Frontal cortex (tissue), 2 donors: ENCODE measurements around the gene TPMT.

DNA sequence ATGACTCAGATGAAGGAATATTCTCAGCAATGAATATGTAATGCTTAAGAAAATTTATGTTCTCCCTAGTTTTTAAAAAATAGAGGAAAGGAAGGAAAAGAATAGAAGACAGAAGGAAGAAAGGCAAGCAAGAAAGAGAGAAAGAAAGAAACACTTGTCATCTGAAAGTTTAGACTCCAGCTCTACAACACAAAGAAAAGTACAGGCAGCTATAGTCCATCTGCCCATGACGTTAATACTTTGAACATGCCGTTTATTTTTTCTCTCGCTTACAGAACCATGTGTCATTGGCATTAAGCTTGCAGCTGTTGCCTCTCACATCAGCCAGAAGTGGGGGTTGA is 36.2 kb downstream of the CAP2 start:
- RAMPAGE, long total RNA: no peak

DNA sequence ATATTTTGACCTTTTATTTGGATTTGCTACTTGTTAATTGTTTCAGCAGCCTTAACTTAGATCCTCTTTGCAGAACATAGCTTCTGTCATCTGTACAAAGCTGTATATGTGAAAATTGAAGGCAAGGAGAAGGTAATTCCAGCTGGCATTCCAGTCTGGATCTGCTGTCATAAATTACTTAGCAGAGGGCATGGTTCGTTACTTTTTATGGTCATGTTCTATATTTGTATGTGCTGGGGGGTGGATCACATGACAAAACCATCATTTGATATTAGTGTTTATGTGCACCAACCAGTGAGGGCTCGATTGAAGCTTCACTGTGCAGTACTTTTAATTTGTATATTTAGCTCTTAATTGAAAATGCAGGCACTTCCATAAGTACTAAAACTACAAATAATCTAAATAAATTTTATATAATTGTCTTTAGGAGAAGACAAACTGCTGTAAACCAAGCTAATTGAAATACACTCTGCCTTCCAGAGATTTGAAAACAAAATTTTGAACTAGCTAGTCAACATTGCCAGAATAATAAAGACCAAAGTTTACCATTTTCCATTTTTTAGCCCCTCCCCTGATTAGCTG is 80.2 kb downstream of the CAP2 start:
- RAMPAGE, long total RNA: no peak

- RAMPAGE, long total RNA: no peak
These were observed 16.0 kb upstream of the FAM8A1 start for GRCh38 chr6:17584050-17584461.

GRCh38 chr6:17608237-17609475 is 8.6 kb downstream of the FAM8A1 start:
- RAMPAGE, long total RNA: no peak

DNA sequence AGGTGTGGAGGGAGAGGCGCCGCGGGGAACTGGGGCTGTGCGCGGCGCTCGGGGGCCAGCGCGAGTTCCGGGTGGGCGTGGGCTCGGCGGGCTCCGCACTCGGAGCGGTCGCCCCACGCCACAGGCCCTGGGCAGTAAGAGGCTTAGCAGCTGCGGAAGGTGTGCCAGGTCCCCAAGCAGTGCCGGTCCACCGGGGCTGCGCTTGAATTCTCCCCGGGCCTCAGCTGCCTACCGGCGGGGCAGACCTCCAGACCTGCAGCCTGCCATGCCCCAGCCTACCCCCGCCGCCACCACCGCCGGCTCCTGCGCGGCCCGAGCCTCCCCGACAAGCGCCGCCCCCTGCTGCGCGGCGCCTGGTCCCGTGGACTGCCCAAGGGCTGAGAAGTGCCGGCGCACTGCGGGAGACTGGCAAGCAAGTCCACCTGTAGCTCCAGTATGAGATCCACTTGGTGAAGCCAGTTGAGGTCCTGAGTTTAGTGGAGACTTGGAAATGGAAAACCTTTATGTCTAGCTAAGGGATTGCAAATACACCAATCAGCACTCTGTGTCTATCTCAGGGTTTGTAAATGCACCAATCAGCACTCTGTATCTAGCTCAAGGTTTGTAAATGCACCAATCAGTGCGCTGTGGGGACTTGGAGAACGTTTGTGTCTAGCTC is 22.2 kb upstream of the NUP153 start:
- RAMPAGE, long total RNA: no peak

DNA sequence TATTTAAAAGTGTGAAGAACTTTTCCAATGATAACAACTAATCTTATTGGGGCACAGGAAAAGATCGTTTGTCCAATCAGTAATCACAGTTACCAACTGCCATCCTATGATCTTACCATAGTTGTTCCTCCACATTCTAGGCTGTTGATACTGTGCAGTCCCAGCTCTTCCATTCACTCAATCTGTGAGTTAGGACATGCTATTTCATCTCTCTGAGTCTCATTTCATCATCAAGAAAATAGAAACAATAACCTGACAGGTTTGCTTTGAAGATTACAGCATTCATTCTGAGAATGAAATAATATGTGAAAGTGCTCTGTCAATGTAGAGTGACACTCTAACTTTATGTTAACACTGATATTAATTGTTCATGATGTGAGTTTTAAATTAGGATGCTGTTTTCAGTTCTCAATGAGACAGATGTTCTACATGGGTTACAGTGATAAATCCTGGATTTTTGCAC is 89.7 kb downstream of the KIF13A start:
- RAMPAGE, long total RNA: no peak

DNA sequence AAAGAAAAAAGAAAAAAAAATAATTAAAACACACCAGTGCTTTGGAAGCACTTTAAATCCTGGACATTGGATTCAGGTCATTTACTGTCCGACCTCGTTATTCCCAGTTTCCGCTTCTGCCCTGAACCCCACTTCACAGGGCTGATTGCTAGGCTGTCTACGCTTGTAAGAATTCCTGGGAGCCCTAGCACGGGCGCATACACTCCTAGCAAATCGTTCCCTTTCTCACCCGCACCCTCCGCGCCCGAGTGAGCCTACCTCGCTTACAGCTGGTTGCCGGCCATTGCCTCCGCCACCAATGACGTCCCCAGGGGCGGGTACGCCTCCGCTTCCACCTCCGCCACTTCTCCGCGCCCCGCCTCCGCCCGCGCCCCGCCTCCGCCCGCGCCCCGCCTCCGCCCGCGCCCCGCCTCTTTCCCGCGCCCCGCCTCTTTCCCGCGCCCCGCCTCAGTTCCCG is at the start of gene TPMT:
TSS of gene TPMT (minus strand) at position 303 of the 457 bp plus-strand sequence.
- RAMPAGE, long total RNA: start-site peak on the minus strand centred at position 336 of the sequence, 84 bp wide, 695 and 66 reads in 2 replicates

- RAMPAGE, long total RNA: no peak
These were observed 27.7 kb upstream of the RNF144B start for GRCh38 chr6:18359421-18359861.

DNA sequence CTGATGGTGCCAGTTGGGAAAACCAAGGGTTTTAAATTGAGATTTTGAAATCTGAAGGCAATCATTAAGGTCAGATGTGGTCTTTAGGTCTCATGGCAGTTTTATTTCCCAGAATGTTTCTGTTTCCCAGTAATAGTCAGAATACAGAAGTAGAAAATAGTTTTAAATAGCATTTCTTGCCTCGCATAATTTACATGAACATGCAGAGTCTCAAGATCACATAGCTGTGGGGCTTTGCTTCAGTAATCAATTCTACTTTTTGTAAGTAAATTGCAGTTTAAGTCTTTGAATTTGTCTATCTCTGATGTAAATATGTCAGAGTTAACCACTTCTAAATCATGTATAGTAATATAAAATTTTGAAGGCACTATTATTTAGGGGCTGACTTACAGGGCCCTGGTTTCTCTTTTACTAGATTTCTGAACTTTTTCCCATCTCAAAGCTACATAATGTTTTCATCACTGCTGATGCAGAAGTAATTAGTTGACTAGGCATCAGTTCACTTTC is 58.2 kb downstream of the RNF144B start:
- RAMPAGE, long total RNA: no peak

DNA sequence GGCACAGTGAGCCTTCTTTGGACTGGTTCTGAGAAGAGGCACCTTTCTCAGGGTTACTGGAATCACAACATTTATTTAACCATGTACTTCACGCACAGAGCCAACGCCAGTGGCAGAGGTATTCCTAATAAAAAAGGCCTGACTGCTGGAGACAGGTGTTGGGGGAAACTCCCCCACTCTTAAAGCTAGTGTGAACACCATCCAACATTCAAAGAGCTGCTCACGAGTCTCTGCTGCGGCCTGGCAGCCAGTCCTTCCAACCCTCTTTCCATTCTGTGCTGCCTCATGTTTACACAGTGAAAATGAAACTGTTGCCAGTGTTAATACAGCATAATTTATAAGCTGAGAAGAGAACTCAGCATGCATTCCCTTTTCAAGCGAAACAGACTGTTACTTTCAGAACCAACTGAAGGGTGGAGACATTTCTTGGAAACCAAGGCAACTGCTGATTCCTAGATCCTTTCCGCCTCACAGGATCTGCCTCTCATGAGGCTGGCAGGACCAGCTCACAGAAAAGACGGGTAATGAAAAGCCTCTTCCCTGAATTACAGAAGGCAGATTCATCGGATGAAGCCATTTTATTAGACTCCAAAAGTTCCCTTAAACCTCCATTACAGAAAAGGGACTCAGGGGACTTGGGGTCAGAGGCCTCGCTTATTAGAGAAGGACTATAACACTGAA is 533.8 kb upstream of the ID4 start:
- RAMPAGE, long total RNA: no peak

- RAMPAGE, long total RNA: no peak
These were observed 117.7 kb upstream of the ID4 start for GRCh38 chr6:19719447-19719964.

GRCh38 chr6:19803405-19804053 is 33.6 kb upstream of the ID4 start:
- RAMPAGE, long total RNA: no peak

DNA sequence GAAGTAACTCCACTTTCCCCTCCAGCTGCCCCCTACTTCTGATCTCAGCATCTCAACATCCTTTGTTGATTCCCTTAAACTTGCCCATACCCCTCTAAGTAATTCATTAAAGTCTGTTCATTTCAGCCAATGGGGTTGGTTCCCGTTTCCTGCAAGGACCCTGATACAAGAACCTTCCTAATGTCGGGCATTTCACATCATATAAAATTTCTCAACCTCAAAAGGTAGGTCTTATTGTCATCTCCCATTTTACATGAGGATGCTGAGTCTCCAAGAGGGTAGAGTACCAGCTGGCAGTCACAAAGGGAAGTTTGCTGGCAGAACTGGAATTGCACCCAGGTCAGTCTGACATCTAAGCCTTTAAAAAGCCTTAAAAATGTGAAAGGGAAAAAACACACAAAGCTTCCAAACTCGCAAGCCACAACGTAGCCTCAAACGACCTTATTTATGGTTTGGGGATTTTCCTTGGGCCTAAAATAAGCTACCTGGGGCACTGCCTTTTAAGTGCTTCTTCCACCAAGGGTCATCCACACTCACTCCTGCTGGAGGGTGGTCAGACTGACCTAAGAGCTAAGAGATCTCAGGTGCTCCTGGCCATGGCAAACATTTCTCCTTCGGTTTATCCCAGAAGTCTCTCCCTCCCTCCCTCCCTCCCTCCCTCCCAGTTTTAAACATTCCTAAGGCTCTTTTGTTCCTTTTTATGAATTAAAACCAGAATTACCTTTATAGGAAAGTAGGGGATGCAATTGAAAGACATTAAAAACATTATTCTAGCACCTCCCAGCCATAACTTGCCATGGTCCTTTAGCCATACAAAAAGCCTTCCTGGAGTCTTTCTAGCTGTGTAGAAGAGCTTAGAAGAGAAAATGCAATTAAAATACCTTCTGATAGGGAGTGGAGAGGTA is 2.1 kb downstream of the MBOAT1 start:
- RAMPAGE, long total RNA: no peak

GRCh38 chr6:20366169-20366925 is 35.3 kb upstream of the E2F3 start:
- RAMPAGE, long total RNA: no peak

DNA sequence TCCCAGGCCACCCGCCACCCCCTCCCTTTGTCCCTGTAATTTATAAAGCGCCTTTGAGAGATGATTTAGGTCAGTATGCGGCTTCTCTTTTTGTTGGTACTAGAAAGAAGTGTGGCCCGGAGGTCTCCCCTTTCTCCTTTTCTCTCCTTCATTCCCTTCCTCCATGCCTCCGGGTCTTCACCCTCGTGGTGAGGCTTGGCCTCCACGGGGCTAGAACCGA is 2.4 kb downstream of the E2F3 start:
- RAMPAGE, long total RNA: no peak

DNA sequence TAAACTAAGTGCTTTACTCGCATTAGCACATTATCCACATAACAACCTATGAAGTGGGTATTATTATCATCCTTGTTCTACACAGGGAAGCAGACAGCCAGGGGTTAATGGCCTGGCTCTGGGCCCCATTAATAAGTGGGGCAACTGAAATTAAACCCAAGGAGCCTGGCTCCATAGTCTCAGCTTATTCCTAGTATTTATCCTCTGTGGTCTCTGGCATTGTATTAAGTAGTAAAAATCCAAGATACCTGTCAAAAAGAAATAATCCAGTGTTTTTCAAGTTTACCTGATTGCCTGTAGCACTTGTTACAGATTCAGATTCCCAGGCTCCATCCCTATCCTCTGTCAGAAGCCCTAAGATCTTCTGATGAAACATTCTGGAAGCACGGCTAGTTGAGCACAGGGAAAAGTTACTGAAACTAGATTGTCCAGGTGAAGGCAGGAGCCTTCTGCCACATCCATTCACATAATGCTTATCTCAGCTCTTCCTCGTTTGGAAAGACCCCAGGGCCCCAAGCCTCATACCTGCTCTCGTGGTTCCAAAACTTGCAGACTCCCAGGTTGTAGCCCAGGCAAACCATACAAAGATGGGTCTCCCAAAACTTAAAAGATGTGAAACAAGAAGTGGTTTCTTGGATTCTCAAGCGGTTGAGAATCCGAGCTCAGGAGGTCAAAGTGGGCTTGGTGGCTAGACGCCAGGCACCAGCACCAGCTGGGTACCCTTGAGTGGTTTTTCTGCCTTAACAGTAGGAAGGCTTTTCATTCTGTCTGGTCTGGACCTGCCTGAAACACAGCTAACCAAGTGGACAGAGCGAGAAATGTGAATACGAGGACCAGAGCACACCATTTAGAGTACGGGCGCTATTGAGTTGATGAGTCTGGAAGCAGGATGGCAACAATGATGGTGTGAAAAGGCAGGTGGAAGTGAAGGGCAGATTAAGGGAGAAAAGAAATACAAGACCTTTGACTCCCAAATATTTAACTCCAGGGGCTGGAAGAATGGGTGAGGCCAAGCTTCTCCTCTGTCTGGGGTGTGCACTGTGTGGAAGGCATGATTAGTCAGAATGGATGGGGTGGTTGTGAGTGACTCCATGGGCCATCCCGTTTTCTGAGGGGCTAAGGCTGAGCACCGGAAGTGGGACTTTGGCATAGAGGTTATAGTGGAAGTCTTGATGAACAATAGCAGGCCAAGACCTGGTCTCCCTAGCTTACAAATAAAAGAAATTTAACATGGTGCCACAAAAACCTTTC is 11.7 kb downstream of the E2F3 start:
- RAMPAGE, long total RNA: no peak

DNA sequence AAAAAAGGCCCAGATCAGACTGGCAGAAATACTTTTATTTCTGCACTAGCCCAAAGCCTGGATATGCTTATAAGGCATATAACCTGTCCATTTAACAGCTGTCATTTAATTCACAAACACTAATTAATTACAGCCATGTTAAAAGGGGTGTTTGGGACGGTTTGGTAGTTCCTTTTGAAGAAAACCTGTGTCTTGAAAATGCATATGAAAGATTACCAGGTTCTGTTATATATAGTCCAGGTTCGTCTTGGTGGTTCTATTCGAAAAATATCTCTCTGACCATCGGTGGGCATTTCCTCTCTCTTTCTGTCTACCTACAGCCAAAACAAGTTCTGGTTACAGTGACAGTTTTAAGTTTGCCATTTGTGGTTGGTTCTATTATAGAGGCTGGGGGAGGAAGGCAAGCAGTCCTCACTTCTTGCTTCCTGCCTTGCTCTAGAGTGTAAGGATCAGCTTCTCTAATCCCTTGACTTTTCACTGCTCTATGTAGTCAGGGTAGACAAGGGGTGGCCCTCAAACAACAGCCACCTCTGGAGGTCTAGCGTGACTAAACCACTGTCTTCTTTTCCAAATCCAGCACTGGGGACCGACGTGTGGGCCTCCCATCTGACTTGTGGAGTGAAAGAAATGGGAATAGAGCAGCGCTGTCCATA is 16.0 kb downstream of the E2F3 start:
- RAMPAGE, long total RNA: no peak

GRCh38 chr6:20481090-20481470 is 53.2 kb upstream of the CDKAL1 start:
- RAMPAGE, long total RNA: no peak

GRCh38 chr6:20491036-20492409 is 42.7 kb upstream of the CDKAL1 start:
- RAMPAGE, long total RNA: no peak

GRCh38 chr6:20820361-20821090 is 286.3 kb downstream of the CDKAL1 start:
- RAMPAGE, long total RNA: no peak